Neural crest cell (in vitro differentiated cells): ENCODE data around the genes DNAJC5, C20orf204 and NPBWR2.

DNA sequence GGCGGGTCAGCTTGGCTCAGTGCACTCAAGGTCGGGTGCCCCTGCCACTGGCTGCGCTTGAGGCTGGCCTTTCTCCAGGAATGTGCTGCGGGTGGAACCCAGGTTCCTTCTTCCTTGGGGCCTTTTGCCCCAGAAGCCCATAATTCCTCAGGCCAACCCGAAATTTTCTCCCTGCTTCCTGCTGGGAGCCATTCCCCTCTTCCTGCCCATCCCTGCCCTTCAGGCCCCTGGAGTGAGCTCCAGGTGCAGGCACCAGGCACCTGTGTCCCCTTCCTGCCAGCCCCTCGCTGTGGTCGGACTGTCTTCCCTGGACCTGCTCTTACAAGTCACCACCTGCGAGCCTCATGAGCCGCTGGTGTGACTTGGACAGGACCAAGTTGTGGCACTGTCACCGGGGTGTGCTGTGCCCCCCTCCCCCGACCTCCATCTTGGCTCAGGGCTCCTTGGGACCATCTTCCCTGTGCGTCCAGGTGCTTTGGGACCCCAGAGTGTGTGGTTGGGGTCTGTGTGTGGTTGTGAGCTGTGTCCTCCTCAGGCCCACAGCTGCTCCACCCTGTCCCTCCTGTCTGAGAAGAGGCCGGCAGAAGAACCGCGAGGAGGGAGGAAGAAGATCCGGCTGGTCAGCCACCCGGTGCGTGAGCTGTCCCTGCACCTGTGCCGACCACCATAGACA, 5.1 kb upstream of the TNFRSF6B start:
- PRO-cap, result no peak

GRCh38 chr20:63708233-63709225, 690 bp downstream of the ZGPAT start:
- PRO-cap, result no peak

DNA sequence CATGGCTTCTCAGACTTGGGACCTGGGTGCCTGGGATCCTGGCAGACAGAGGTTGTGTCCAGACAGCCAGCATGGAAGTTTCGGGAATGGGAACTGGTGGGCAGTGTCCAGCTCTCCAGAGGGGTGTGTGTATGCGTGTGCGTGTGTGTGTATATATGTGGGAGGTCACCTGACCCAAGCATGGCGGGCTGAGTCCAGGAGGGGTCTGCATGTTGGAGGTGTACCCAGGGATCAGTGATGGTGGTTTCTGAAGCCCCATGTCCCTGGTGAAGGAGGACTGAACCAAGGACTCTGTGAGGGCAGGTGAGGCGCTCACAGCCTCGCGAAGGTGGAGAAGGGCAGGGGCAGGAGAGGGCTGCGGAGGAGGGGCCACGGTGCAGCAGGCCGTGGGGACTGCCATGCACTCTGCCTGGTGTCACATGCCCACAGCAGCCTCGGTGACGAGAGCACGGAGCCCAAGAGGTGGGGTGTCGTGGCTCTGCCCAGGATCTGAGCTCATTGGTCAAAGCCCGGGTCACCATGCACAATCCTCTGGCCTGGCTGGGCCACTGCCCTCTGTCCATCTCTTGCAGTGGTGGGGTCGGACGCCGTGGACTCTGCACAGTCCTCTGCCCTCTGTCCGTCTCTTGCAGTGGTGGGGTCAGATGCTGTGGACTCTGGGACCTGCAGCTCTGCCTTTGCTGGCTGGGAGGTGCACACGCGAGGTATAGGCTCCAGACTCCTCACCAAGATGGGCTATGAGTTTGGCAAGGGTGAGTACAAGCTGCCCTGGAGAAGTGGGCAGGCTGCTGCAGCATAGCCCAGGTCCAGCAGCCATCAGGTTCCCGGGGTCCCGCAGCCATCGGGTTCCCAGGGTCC, 2.2 kb upstream of the LIME1 start:
- PRO-cap, result no peak

DNA sequence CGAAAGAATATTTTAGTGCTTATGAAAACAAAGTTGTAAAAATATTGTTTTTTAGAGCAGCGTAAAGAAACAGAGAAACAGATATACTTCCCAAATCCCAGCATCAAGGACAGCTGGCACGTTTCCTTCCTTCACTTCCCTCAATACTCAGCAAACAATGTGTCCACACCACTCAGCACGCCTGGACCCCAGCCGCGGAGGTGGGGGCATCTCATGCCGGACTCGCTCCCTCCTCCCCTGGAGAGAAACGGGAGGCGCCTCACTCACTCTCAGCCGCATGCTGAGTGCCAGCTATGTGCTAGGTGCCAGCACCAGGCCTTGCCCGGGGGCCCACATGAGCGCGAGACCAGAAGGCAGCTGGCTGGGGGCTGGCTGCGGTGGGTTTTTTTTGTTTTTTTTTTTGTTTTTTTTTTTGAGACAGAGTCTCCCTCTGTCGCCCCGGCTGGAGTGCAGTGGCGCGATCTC, 34.8 kb downstream of the SLC2A4RG start:
- PRO-cap, result no peak

- PRO-cap, result bidirectional peak, plus-strand start at chr20:63847755, minus-strand start at chr20:63847635
Measured at GRCh38 chr20:63847438-63848576, 13.5 kb upstream of the ABHD16B start.

GRCh38 chr20:63882648-63883157, 12.2 kb upstream of the DNAJC5 start:
- PRO-cap, result no peak

DNA sequence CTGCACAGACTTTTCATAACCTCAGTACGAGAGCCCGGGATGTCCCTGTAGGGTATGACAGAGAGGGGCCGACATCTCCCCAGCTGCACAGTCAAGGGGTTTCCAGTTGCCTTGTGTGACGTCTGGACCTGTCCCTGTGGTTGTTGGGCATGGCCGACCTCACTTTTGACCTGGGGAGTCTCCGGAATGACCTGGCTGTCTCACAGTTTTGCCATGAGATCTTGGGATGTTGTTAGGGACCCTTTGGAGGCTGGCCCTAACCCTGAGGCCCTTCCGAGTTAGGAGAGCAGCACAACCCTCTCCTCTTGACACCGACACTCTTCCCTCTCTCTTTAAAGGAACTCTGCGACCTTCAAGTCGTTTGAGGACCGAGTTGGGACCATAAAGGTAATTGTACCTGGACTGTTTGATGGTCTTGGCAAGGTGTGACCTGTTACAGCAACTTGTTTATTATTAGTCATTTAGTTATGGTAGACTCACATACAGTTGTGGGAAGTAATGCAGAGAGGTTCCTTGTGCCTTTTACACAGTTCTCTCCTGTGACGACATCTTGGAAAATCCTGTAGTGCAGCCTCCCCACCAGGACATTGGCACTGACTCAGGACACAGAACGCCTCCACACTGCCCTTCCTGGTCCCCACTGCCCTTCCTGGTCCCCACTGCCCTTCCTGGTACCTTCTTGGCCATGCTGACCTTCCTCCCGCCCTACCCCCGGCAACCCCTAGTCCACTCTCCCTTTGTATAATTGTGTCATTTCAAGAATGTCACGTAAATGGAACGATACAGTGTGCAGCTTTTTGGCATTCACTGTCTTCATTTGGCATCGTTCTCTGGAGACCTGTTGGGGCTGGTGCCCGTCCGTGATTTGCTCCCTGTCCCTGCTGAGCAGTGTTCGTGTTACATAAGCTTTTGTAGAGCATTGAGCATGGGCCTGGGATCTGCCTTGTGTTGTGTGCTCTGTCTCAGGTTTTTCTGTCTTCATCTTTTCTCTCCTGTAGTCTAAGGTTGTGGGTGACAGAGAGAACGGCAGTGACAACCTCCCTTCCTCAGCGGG, 5.7 kb upstream of the DNAJC5 start:
- PRO-cap, result no peak

DNA sequence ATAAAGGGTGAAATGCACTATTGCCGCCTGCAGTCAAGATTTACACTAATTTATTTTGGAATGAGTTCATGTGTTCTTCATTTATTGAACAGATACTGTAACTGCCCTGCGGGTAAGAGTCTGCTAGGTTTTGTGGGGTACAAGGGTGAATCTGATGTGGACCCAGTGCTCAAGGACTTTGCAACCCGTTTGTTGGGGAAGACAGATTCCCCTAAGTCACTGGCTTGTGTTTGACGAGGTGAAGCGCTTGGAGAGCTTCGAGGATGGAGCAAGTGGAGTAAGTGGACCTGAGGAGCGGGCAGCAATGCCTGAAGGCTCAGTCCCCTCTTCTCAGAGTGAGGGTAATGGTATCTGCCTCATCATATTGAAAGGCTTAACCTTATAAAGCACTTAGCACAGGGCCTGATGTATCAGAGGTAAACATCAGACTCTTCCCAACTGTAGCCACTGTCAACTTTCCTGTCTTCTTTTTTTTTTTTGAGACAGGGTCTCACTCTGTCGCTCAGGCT, 2.4 kb upstream of the DNAJC5 start:
- PRO-cap, result no peak

DNA sequence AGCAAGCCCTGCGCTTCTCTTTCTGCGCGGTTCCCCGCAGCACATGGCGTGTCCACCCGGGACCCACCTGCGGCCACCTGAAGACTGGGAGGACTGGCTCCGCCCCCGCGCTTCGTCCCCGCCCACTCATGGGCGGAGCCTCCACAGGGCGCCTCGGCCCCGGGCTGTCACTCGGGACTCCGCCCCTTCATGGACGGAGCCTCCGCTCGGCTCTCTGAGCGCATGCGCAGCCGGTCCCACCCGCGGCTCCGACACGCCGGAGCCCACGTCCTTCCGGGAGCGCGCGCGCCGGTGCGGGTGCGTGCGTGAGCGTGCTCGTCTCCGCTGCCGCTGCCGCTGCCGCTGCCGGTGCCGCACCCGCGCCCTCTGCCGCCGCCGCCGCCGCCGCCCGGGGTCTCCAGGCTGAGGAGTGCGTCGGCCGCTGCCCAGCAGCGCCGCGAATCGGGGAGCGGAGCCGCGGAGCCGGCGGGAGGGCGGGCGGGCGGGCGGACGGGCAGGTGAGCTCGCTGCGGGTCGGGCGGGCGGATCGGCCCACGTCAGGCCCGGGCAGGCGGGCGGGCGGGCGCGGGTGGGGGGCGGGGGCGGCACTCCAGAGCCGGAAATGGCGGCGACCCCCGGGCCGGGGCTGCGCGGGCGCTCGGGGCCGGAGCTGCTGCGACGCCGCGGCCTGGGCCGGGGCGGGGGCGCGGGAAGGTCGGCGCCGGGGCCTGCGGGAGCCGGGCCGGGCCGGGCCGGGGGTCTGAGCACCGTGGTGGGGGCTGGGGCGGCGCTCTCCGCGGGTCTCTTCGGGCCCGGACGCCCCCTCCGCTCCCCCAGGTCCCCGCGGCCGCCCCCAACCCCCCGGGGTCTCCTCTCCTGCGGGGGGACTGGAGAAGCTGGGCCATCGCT, at the start of gene DNAJC5:
DNAJC5 (plus strand) TSS at position 300 of the 888 bp plus-strand sequence.
- PRO-cap, result bidirectional peak, plus-strand start at position 321 of the sequence, minus-strand start at position 86 of the sequence

GRCh38 chr20:63901226-63901748, 6.4 kb downstream of the DNAJC5 start:
- PRO-cap, result no peak

- PRO-cap, result no peak
Measured at GRCh38 chr20:63939466-63940128, 16.6 kb downstream of the UCKL1 start.

GRCh38 chr20:63945650-63946894, 10.1 kb downstream of the UCKL1 start:
- PRO-cap, result no peak

- PRO-cap, result no peak
Measured at GRCh38 chr20:63948119-63948497, 8.1 kb downstream of the UCKL1 start.

DNA sequence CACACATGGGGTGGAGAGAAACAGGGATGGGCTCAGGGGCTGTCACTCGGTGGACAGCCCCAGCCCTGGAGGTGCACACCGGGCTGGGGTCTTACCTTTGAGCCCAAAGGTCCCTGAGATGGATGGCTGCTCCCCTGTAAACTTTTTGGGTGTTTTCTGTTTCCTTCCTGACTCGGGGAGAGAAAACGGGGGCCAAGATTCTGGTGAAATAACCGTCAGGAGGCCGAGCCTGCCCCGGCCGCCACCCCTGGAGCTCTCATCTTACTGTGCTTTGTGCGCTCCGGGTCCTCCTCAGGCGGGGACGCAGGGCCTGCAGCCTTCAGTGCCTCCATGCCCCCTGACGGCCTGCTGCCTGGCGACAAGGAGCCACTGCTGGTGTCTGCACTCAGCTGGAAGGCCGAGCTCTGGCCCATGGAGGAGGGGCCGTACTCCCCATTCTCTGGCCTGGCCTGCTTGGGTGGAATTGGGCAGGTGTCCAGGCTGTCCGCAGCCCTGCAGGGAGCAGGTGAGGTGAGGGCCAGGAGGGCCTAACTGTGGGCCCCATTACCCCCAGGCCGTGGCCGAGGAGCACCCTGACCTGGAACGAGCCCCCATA, 5.4 kb downstream of the ZNF512B start:
- PRO-cap, result no peak

DNA sequence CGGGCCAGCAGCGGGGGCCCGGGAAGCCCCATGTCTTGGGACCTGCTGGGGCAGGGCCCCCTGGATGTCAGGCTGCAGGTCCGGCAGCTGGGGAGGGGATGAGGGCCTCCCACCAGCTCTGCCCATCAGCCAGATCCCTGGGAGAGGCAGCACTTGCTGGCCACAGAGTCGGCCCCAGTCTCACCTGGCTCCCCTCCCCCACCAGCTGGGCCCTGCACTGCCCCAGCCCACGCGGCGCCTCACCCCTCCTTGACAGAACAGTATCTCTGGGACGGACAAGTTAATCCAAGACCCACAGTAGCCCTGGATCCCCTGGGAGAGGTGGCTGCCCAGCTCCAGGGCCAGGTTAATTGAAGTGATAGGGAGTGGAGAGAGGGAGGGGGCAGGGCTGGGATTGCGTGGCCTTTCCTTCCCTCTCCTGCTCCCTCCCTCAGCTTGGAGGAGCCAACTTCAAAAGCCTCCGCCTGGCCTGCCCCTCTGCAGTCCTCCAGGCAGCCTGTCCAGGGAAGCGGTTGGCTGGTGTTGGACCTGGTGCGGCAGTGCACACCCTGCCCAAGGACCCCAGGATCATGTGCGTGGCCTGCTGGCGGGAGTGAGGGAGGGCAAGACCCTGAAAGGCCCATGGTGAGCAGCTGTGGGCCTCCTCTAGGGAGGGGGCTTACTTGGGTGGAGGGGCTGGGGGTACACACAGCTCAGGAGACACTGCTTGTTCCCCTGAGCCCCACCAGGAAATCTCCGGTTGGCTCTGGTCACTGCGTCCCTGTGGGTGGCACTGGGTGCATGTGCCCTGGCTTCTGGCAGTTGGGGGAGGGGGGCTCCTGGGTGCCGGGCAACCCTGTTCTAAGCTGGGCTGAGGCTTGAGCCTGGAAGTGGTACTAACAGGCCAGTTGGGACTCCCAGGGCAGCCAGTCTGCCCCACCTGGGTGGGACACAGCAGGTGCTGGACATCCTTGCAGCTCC, at the start of gene C20orf204:
C20orf204 (plus strand) TSS at position 480 of the 960 bp plus-strand sequence.
- PRO-cap, result no peak

GRCh38 chr20:64053794-64054768, 4.6 kb upstream of the SOX18 start:
- PRO-cap, result no peak

GRCh38 chr20:64069750-64070176, 6.8 kb downstream of the TCEA2 start:
- PRO-cap, result no peak

GRCh38 chr20:64107410-64107761, at the start of gene NPBWR2:
Gene NPBWR2 (minus strand): TSS chr20:64107565.
- PRO-cap, result no peak

- PRO-cap, result no peak
Measured at GRCh38 chr20:64189624-64190378, 25.5 kb downstream of the MYT1 start.

DNA sequence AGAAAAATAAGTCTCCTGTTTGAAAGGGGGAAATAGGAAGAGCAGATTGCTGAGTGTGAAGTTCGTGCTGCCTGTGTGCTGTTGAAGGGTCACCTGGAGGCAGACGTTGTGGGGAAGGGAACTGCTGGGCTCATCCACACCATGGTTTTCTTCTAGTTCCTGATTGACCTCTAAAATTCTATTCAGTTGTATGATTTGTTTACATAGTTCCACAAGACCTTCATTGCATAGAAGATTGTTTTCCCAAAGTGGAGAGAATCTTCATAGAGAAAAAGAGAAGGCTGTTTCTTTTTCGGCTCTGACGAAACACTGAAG, 18.0 kb downstream of the PCMTD2 start:
- PRO-cap, result no peak